Hepatocyte (in vitro differentiated cells and primary cell): ENCODE measurements around a stretch of chr10.

DNA sequence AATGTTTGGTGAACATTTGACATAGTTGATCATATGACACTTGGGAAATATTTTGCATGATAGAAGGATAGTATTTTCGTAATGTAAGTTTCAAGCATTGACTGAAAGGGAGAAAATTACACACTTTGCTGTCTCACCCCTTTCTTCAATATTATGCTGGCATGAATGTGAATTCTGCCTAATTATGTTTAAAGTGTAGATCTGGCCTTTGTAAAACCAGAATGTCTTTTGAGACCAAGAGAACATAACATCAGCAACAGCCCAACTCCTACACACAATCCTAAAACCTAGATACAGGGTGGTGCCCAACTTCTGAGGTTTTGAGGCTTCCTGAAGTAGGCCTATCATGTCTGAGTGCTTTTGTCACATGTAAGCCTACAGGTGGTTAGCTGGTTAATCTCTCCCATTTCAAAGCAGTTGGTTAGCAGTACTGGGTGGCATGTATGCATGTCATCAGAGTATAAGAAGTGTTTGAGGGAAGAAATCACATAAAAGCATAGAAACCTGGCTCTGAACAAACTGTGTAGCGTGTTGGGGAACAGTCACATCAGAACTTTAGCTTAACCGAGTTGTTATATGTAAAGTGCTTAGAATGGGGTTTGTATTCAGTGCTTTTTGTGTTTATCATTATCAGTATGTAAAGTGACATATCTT, 2.2 kb downstream of the ADD3 start:
- RAMPAGE, long total RNA: no peak
- RRBS: no CpG with 5 or more reads among the region's 3 CpGs

DNA sequence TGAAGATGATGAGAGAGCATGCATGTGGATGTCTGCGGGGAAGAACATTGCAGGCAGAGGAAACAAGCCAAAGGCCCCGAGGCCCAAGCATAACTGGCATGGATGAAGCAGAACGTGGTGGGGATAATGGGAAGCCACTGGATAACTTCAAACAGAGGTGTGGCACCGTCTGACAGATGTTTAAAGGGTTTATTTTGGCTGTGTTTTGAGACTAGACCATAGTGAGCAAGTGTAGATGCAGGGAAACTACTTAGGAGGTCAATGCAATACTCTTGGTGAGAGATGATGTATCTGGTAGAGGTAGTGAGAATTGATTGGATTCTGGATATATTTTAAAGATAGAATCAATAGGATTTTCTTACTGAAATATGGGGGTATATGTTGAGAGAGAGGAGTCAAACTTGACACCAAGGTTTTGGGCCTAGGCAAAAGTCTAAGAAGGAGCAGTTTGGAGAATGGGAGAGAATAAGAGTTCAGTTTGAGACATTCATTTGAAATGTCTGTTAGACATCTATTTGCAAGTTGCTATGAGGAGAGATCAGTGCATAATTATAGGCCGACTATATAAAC, 12.7 kb downstream of the ADD3 start:
- RAMPAGE, long total RNA: no peak
- RRBS: no CpG with 5 or more reads among the region's 5 CpGs

DNA sequence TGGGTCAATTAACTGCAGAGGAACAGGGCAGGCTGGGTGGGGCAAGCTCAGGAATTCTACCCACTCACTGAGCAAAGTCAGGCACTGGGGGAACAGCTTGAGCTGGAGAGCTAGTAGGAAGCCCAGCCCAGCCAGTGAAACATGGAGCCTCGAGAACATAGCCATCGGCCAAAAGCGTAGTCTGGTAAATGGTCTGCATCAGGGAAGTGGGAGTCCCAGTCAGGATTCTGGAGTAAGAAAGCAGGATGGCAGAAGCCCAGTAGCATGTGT, 65.6 kb upstream of the MXI1 start:
- RAMPAGE, long total RNA: no peak
- RRBS: no CpG with 5 or more reads among the region's 3 CpGs

DNA sequence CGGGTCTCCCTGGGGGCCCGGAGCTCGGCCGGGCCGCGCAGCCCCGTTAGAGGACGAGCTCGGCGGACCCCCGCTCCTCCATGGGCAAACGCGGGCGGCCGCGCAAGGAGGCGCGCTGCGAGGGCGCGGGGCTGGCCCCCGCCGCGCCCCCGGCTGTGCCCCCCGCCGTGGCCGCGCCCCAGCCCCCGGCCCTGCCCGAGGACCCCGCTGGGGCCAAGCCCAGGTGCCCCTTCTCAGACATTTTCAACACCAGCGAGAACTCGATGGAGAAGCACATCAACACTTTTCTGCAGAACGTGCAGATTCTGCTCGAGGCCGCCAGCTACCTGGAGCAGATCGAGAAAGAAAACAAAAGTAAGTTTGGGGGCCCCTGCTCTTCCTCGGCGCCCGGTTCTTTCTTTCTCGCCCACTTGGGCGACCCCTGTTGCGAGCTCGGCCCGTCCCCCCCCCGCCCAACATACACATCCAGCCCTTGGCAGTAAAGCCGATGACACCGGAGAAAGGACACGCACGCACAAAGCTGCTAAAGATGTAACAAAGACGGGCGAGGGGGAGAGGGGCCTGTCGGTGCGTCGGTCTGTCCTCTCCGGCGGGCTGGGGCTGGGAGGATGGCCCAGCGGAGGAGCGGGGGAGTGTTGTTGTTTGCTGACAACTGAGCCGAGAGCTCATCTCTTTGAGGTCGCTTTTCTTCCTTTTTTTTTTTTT, 476 bp downstream of the MXI1 start:
- RAMPAGE, long total RNA: start-site peak on the plus strand centred at position 216 of the sequence, 117 bp wide, 15 and 11 reads in 2 replicates
- RRBS: 1% methylated on average over 19 of the region's 62 CpGs

DNA sequence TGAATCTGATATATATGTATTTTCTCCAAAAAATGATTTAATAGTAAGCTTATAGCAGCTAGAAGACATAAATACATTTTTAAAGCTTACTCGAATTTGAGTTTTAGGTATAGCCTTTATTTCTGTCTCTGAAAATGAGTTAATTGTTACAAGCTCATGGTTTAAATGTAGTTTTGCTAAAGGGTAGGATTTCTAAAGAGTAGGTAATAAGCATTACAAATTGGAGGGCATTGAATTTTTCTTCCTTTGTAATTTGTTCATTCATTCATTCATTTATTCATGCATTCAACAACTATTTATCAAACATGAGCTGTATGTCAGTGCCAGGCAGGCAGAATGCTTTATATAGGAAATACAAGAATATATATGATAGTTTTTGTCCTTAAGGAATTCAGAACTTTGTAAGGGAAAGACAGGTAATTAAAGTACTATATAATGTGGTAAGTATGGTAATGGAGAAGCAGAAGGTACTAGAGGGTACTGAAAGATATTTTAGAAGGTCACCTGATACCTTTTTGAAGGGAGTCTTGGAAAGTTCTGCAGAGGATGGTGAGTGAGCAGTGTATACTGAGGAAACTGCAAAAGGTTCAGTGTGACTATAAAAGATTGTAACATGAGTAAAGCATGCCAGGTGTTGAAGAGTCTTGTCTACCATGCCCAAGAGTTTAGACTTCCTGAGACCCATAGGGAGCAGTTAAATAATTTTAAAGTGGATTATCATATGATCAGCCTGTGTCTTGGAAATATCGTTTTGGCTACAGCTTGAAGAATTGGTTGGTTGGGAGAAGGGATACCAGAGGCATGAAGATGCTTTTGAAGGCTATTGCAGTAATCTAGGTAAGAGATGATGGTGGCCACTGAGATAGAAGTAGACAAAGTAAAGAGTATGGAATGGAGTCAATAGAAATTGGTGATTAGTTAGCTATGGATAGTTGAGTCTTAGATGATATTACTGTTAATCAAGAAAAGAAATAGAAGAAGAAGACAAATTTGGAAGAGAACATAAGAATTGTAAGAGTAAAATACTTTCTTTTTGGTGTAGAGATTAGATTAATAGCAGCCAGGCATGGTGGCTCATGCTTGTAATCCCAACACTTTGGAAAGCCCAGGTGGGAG, 37.9 kb downstream of the MXI1 start:
- RAMPAGE, long total RNA: no peak
- RRBS: no CpG with 5 or more reads among the region's 2 CpGs

DNA sequence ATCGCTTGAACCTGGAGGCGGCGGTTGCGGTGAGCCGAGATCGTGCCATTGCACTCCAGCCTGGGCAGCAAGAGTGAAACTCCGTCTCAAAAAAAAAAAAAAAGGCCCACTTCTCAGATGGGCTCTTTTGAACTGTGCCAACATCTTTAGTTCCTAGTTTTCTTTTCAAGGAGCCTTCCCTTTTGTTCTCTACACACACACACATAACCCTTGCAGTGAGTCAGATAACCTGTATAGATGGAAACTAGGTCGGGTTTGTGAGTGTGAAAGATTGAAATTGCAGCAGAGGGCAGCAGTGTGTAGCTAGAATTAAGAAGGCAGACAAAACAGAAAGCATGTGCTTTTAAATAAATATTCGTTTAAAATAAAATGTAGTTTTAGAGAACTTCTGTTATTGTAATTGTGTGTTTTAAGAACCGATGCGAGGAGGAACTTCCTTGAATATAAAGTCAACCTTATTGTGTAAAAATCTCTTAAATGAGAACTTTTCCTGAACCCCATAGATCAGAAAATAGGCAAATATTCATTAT, 1.4 kb upstream of the SMNDC1 start:
- RAMPAGE, long total RNA: no peak
- RRBS: no CpG with 5 or more reads among the region's 11 CpGs

DNA sequence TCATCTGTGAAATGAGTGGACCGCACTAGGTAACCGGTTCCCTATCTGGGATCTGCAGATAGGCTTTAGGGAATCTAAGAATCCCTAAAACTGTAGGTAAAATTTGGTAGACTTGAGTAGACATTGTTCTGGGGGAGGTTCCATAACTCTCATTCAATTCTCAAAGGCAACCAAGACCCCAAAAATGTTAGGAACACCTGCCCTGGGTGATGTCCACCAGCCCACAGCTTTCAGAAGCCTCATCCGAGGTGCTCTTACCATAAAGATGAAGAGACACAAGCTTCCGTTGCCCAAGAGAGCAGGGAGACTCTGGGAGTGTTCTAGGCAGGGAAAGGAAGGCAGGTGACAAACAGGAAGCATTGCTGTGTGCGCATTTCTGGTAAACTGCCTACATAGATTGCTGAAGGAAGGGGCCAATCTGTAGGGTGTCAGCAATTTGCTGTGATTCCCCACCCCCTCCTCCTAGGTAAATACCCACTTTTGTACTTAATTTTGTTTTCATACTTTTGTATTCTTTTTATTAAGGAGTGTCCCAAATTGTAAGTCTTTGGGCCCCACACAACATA, 51.2 kb upstream of the SMNDC1 start:
- RAMPAGE, long total RNA: no peak
- RRBS: no CpG with 5 or more reads among the region's 5 CpGs

- RAMPAGE, long total RNA: no peak
- RRBS: no CpG with 5 or more reads among the region's 7 CpGs
Observed at GRCh38 chr10:110395668-110396455, 91.1 kb upstream of the SMNDC1 start.

DNA sequence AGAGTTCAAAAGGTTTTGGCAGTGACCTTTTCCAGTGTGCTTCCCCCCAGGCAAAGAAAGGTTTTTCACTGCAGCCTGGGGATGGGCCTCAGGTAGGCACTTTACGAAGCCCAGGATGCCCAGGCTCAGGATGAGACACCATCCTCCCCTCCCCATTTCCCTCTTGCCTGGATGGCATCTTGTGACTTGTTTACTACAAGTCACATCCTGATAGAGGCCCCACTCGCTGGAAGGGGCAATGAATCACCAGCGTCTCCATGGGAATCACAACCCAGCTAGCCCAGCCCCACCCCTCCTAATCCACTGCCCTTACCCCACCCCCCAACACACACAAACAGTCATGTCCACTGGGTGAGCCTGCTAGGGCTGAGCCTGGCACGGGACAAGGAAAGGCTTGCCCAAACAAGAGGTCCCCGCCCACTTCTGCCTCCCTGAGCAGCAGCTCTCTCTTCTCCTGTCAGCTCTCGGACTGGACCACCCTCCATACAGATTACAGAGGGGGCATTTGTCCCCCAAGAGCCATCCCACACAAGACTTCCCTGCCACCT, 93.9 kb upstream of the SMNDC1 start:
- RAMPAGE, long total RNA: no peak
- RRBS: no CpG with 5 or more reads among the region's 6 CpGs

- RAMPAGE, long total RNA: no peak
- RRBS: no CpG with 5 or more reads among the region's 12 CpGs
Observed at GRCh38 chr10:110407793-110408704, 89.7 kb upstream of the DUSP5 start.

DNA sequence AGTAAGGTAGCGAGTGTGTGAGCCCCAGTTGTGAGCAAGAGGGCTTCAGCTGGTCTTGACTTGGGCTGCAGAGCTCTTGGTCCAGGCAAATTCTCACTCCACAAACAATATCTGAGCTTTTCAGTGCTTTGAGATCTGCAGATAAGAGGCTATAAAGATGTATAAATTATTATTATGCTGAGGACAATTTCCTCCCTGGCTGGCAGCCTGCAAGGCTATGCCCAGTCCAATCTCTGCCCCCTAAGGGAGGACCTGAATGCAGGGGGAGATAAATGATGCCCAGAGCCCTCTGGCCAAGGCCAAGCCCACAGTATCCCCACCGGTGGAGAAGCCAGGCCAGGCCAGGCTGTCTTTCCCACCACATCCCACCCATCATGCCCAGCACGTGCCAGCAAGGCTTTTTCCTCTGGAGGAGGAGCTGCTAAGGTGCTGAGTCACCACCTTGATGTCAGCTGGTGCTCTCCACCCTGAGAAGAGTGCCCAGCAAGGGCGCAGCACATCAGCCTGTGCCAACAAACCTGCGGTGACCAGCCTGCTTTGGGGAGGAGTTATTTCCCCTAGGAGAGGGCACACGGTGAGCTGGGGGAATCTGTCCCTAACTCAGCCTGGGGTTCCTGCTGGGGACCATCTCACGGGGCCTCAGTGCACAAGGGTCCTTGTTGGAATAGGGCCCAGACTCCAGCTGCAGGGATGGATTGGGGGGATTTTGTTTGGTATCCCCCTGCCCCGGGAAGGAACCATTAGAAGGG, 80.4 kb upstream of the DUSP5 start:
- RAMPAGE, long total RNA: no peak
- RRBS: no CpG with 5 or more reads among the region's 8 CpGs

DNA sequence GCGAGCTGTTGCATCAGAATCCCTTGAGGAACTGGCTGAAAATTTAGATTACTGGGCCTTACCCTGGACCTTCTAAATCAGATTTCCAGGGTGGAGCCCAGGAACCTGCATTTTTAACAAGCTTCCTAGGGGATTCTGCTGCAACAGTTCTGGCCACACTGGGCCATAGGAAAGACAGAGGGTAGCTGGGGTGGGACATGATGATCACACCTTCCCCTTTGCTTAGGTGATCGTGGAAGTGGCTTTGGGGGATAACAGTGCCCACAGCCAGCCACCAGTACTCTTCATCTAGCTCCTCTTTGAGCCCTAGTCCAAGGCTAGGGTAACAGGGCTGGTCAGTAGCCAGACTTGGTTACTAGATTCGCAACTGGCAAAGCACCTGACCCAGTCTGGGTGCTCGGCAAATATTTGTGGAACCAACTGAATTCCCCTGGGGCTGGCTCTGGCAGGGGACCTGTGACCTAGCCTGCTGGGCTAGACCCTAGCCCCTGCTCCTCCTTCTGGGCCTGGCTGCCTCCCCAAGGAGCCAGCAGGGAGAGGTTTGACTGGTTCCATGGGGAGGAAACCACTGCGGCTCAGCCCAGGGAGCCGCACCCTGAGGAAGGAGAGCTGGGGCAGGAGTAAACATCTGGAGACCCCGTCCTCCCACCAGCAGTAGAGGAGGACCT, 67.0 kb upstream of the DUSP5 start:
- RAMPAGE, long total RNA: no peak
- RRBS: no CpG with 5 or more reads among the region's 7 CpGs

- RAMPAGE, long total RNA: no peak
- RRBS: no CpG with 5 or more reads among the region's 7 CpGs
Observed at GRCh38 chr10:110447020-110447866, 50.5 kb upstream of the DUSP5 start.

DNA sequence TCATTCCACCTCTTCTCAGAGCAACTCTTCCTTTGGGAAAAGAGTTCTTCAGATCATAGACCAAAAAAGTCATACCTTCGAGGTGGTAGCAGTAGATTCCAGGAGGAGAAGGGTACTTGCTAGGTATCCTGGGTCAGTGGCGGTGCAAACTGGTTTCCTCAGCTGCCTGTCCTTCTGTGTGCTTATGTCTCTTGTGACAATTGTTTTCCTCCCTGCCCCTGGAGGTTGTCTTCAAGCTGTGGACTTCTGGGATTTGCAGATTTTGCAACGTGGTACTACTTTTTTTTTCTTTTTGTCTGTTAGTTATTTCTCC, 13.4 kb downstream of the DUSP5 start:
- RAMPAGE, long total RNA: no peak
- RRBS: no CpG with 5 or more reads among the region's 3 CpGs

GRCh38 chr10:110724750-110725309, 80.7 kb downstream of the RBM20 start:
- RAMPAGE, long total RNA: no peak
- RRBS: no CpG with 5 or more reads among the region's 6 CpGs

- RAMPAGE, long total RNA: no peak
- RRBS: no CpG with 5 or more reads among the region's 10 CpGs
Observed at GRCh38 chr10:110730487-110731210, 86.5 kb downstream of the RBM20 start.

DNA sequence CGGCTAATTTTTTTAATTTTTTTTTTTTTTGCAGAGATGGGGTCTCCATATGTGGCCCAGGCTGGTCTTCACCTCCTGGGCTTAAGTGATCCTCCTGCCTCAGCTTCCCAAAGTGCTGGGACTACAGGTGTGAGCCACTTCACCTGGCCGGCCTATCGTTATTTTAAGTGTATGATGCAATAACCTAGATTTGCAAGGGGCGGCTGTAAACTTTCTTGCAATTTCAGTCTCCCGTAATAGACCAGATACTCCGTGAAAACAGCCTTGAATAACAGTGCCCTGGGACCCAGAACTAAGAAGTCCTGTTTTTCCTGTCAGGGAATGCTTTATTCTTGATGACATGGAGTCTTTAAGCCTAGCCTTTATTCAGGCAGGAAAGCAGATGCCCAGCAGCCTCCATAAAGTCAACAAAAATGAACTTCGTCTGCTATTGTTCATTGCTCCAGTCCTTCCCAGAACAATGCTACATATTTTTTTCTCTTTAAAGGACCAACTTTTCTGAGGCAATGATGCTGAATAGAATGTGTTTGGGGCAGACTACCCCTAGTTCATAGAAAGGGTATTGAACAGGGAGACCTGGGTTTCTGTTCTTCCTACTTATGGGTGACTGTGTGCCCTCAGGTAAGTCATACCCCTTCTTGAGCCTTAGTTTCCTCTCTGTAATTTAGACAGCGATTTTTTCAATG, 47.7 kb upstream of the PDCD4 start:
- RAMPAGE, long total RNA: no peak
- RRBS: no CpG with 5 or more reads among the region's 8 CpGs

DNA sequence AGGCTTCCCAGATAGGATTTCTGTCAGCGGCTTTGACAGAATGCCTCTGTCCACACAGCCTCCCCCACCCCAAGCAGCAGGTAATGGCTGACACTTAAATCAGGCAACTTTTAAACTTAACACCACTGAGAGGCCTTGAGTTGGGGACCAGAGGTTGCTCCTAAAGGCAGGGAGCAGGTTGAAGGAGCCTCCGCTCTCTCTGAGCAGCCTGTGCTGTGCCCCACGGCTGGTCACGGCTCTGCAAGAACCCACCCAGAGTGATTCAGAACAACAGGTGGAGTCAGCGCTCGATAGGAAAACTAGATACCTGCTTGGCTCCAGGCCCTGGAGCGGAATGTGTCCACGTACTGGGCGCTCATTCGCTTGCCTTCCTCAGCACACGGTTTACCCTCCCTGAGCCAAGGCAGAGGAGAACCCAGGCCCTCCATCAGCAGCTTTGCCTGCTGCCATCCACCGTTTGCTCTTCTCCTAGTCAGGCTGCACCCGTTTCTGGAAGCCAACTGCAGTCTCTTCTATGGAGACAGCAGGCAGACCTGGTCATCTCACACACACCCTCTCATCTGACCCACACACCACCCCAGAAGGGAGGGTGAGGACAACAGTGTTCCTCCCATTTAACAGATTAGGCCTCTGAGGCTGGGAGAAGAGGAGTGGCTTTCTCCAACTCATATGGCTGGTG, 37.7 kb upstream of the PDCD4 start:
- RAMPAGE, long total RNA: no peak
- RRBS: no CpG with 5 or more reads among the region's 13 CpGs

GRCh38 chr10:112214446-112215069, 31.0 kb upstream of the GPAM start:
- RAMPAGE, long total RNA: no peak
- RRBS: no CpG with 5 or more reads among the region's 7 CpGs

- RAMPAGE, long total RNA: no peak
- RRBS: no CpG with 5 or more reads among the region's 4 CpGs
Observed at GRCh38 chr10:112304277-112305015, 21.2 kb downstream of the TECTB start.